Pericardium fibroblast (primary cell): ENCODE measurements around a stretch of chr2.

- RAMPAGE, long total RNA: no peak
These were observed 28.6 kb downstream of the SH3BP4 start for GRCh38 chr2:234980288-234980946.

GRCh38 chr2:234991979-234992317, 40.1 kb downstream of the SH3BP4 start:
- RAMPAGE, long total RNA: no peak

DNA sequence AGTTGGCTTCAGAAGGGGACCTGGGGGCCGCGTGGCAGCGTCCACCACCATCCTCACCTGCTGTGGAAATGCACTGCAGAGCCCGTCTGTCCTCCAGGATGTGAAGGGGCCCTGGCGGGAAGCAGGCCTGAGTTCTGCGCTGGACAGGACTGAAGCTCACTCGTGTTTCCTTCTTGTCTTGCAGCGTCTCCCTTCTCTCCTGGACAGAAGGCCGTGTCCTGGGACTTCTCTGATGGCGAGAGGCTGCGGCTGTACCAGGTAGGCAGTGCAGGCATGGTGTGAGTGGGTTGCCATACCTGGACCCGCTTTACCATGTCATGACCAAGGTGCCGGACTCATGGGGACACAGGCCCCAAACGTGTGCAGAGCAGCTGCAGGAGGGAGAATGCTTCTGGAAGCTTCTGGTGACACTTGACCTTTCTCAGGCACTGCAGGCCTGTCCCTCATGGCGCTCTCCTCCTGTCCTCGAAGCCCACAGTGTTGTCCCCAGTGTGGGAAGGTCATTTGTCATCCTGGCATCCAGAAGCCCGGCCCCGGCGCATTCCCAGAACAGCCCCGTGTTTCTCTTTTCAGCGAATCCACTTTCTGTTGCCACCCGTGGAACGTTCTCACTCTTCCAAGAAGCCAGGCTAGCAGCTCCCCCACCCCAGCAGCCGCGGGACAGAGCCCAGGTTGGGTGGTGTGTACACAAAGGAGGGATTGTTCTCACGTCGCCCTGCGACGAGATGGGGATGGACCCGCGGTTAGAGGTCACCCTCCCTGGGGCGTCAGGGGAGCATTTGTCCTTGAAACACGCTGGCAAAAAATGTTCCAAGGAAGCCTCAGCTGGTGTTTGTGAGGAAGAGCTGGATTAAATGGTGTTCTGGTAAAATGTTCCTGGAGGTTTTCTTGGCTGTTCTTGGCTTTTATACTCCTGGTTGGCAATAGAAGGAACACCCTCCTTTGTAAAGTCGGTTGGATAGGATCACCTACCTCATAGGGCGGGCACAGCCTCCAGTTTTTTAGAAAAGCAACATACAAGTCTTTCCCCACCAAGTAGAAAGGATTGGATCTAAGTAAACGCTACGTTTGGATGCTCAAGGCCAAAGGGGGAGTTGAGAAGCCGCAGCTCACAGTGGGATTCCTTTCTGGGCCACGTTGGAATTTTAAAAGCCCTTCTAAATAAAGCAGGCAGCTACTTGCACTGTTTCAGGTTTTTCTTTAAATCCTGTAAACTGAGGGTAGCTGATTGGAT, 43.7 kb downstream of the SH3BP4 start:
- RAMPAGE, long total RNA: no peak

- RAMPAGE, long total RNA: no peak
These were observed 73.3 kb downstream of the SH3BP4 start for GRCh38 chr2:235025129-235025583.

GRCh38 chr2:235066947-235067299, 115.1 kb downstream of the SH3BP4 start:
- RAMPAGE, long total RNA: no peak

DNA sequence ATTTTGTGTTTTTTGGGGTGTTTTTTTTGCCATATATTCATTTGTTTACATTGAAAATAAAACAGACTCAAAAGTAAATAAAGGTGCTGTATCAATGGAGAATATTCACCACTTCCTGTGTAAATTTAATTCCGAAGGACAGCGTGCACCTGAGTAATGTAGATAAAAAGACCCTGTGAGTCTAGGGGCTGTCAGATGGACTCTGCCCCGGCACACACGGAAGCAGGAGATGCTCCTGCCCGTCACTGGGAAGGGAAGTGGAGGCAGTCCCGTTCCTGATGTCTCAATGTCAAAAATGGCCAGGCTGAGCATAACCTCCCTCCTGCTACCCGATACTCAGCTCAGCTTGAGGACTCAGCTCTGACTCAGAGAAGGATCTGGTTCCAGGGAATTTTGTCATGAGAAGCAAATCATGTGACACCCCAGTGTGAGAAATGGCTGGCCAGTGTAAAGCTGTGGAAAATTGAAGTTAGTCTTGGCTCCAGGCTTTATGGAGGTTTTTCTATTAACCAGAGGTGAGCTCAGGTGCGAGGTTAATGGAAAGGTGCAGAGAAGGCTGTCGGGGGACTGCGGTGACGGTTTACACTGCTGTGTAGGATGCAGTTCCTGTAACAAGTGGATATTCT, 24.9 kb upstream of the AGAP1 start:
- RAMPAGE, long total RNA: no peak

DNA sequence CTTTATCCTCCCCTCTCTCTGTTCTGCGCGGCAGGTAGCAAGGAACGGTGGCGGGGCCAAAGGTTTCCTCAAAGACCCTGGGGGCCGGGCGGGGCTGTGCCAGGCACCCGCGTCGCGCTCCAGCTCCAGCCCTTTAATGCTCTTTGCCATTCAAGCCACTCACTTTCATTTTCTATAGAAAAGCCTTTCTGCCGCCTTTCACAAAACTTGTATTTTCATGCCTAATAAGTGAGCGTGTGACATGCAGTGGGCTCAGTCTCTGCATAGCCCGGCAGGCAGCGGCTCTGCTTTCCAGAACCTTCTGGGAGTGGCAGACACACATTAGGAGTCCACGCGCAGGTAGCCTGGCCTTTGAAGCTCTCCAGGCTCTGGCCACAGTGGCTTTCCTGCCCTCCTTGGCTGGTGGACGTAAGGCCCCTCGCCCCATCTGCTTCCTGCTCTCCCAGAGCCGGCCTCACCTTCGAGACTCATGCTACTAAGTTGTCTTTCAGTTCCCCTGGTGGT, 41.7 kb downstream of the AGAP1 start:
- RAMPAGE, long total RNA: no peak

DNA sequence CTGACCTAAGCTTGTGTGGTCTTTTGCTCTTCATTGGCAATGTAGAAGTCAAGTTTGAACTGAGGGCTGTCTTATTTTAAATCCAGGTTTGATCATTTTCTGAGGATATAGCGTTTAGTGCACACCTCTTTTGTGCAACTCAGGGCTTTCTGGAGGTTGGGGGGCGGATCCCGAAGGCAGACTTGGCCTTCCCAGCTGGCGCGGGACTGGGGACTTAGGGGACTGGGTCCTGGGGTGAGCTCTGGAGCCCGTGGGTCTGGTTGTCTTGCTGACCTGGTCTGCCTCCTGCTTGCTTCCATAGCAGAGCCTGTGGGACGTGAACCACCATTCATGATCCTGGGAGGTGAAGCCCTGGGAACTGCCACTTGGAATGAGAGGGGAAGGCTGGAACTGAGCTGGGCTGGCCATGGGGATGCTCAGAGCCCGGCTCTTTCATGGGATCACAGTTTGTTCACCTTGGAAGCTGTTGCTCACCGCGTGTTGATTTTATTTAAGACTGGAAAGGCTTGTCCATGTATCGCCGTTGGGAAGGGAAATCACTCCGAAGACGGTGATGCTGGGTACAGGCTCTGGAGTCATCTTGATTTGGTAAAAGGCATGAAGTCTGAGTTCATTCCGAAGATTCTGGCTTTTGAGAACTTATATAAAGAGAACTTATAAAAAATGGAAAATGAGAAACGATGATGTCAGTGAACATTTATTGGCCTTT, 63.2 kb downstream of the AGAP1 start:
- RAMPAGE, long total RNA: no peak

DNA sequence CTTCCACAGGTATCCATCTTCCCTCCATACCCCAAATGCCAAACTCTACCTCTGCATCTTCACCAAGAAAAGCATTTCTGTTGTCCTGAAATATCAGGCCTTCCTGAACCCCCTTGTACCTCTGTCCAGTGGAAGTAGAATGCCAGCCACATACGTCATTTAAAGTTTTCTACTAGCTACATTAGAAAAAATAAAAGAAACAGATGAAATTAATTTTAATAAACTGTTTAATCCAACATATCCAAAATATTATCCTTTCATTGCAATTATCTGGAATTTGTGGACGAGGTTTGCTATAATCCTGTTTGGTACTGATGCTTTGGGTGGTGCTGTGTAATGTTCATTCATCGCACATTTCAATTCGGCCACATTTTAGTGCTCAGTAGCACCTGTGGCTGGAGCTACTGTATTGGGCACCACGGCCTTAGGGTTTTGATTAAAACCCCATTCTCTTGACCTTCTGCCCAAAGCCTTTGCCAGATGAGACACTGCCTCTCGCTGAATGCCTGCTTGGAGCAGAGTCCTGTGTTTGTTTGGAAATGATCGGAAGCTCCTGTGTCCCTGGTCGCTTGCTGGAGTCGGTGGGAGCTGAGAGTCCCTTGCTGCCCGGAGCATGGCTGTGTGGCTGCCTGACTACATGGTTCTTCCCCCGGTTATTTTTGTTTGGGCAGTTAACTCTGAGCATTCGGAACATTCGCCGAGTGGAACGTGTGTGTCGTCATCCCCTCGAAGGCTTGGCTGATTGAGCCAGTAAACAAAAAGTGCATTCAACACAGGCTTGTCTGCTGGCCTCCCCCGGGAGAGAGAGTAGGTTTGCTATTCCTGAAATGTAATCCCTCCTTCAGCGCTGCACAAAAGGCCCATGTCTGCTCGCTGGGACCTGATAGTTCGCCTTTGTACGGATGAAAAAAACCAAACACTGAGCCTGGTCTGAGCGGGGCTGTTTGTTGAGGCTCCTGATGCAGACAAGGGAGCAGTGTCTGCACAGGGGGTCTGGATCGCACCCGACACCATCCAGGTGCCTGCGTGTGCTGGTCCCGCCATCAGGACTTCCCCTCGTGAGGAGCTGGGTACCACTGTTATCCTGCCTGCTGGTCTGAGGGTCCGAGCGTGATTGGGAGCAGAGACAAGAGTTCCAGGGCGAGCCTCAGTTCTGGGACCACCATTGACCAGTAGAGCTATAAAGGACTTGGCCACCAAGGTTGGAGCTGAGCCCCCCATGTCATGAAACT, 83.5 kb downstream of the AGAP1 start:
- RAMPAGE, long total RNA: no peak

- RAMPAGE, long total RNA: no peak
These were observed 95.6 kb downstream of the AGAP1 start for GRCh38 chr2:235589452-235589866.

GRCh38 chr2:235787517-235788017, 293.7 kb downstream of the AGAP1 start:
- RAMPAGE, long total RNA: no peak

- RAMPAGE, long total RNA: no peak
These were observed 327.9 kb downstream of the GBX2 start for GRCh38 chr2:235840009-235840923.

GRCh38 chr2:236237427-236237887, 26.7 kb downstream of the ASB18 start:
- RAMPAGE, long total RNA: no peak

DNA sequence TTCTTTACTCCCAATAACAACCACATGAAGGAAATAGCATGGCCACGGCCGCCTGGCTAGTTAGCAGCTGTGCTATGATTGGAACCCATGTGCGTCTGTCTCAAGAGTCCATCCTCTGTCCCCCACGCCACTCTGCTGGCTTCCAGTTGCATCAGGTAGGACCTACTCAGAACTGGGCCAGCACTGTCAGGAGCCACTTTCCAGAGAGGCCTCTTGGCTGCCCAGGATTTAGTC, 22.2 kb downstream of the ASB18 start:
- RAMPAGE, long total RNA: no peak

- RAMPAGE, long total RNA: no peak
These were observed 2.8 kb downstream of the ACKR3 start for GRCh38 chr2:236572243-236573045.

DNA sequence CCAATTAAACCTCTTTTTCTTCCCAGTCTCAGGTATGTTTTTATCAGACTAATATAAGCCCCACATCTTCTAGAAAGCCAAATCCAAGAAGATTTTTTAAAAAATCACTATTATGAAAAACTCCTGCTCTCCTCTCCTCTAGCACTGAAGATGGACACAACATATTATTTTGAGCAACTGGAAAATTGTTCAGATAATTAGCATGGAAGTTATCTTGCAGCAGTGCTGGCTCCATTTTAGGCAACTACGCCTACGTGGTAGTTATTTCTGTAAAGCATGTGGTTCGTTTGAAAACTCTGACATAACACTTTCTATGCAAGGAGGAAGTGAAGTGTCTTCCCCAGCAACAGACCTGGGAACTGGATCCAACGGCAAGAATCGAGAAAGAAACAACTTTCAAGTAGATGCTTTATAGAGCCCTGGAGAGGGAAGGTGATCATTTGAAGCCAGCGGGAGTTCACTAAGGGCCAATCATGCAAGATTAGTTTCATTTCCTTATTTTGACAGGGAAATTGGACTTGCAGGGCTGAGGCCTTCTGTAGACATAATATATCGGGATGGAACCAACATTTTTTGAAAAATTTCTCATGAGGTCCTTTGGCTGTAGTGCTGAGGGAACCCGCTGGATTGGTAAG, 218.2 kb downstream of the ACKR3 start:
- RAMPAGE, long total RNA: no peak

DNA sequence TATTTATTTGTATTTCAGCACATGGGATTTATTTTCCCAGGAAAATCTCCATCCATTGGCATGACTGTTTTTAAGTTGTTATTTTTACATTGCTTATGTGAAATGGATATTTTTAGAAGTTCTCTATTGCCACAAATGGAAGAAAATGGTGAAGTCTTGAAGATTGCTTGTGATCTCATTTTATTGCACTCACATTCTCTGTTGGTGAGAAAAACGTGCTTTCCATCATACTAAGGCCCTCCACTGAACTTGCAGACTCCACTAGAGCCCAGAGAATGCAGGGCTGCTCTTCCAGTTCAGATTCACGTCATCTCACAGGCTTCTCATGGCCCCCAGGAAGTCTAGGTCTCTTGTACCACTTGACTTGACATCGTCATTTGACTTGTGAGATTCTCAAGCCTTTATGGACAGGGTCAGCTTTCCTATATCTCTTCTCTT, 254.8 kb upstream of the COPS8 start:
- RAMPAGE, long total RNA: no peak

- RAMPAGE, long total RNA: no peak
These were observed 110.0 kb upstream of the COPS8 start for GRCh38 chr2:236975700-236976136.

DNA sequence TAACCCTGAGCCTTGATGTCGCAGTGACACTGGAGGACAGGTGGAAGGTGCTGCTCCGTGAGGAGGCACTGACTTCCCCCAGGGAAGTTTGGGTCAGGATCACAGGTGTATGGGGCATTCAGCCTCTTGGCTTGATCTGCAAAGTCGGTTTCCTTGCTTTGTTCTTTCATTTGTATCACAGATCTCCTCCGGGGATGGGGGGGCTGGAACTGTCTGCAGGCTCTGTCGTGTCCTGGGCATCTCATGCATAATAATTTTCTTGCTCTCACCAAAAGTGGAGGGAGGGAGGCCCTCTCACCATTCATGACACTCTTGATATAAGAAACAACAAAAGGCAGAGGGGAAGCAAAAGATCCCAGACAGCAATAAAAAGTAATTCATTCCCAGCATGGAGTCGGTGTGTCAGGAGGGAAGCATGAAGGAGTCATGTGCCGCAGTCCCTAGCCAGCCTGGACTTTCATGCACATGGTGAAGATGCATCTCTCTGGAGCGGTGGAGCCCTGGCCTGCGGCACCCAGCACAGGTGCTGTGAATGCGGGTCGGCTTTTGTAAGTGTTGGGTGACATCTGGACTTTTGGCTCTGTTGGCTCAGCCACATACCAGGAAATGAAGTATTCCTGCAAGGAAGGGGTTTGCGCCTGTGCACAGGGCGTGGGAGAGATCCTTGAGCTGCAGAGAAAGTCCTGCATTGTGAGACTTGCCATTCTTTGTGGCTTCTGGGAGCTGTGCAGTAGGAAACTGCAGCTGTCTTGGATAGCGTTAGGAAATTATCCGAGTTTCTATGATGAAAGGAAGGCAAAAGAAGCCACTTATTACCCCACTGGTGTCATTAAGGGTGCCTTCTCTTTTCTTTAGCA, 119.3 kb downstream of the COPS8 start:
- RAMPAGE, long total RNA: no peak

DNA sequence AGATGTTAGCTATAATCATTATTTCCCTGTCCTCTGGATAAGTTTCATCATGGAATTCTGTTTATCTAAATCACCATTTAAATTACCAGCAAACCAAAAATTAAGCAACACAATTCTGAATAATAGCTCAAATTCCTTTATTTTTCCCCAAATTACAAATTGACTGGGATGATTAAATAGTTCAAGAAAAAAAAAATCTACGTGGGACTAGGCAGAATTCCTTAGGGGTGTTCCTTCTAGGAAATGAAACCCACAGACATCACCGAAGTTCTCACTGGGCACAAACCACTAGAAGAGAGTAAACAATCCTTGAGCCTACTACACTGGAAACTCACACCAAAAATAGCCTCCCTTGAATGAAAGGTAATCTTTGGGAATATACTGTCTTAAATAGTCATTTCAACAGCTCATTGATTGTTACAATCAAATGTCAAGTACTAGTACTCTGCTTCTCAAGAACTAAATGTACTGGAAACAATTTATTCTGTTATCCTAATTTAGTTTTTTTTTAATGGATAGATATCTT, 159.4 kb downstream of the COL6A3 start:
- RAMPAGE, long total RNA: no peak